NT2/D1 (cell line): ENCODE data around the genes SPDYE12, RCC1L, TRIM73 and SPDYE5.

- RRBS, 2 experiments: 3 to 6% methylated on average over 16 of the region's 32 CpGs
Measured at GRCh38 chr7:74084272-74085360, 1.0 kb downstream of the LIMK1 start.

GRCh38 chr7:74272324-74273073 is 16.7 kb upstream of the CLIP2 start:
- RRBS, 2 experiments: no CpG with 5 or more reads among the region's 10 CpGs

GRCh38 chr7:74371830-74372609 is 81.7 kb upstream of the GTF2IRD1 start:
- RRBS, 2 experiments: no CpG with 5 or more reads among the region's 15 CpGs

GRCh38 chr7:74379851-74381092 is 73.4 kb upstream of the GTF2IRD1 start:
- RRBS, 2 experiments: no CpG with 5 or more reads among the region's 17 CpGs

DNA sequence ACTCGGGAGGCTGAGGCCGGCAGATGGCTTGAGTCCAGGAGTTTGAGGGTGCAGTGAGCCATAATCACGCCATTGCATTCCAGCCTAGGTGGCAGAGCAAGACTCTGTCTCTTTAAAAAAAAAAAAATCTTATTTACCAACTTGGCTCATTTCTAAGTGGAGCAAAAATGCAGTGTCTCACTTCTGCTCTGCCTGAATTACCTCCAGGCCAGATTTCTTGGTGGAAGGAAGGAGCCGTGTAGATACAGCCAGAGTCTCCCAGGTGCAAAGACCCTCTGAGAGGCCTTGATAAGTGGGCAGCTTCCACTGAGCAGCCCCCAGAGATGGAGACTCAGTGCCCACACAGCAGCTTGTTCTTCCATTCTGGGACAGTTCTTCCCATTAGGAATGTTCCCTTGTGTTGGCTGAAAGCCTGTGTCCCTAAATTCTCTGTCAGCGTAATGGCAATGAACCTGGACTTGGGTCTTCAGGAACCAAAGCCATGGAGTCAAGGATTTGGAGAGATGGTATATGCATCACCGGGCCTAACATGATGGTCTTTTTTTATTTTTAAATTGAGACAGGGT is 30.1 kb downstream of the GTF2IRD1 start:
- RRBS, 2 experiments: no CpG with 5 or more reads among the region's 6 CpGs

DNA sequence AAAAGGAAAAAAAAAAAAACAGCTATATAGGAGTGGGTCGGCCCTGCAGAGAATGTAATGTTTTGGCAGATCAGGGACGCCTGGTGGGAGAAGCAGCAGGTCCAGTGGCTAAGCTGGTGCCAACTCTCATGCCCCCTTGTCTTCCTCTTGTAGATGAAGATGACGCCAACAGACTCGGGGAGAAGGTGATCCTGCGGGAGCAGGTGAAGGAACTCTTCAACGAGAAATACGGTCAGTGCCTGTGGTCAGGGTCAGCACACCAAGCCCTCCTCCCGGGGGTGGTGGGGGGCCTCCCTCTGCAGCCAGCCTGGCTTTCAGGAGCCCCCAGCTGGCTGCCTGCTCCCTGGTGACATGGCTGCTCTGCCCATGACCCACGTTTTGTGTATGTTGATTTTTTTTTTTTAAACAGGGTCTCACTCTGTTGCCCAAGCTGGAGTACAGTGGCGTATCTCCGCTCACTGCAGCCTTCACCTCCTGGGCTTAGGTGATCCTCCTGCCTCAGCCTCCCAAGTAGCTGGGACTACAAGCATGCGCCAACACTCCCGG is 67.7 kb upstream of the GTF2I start:
- RRBS, 2 experiments: no CpG with 5 or more reads among the region's 13 CpGs

DNA sequence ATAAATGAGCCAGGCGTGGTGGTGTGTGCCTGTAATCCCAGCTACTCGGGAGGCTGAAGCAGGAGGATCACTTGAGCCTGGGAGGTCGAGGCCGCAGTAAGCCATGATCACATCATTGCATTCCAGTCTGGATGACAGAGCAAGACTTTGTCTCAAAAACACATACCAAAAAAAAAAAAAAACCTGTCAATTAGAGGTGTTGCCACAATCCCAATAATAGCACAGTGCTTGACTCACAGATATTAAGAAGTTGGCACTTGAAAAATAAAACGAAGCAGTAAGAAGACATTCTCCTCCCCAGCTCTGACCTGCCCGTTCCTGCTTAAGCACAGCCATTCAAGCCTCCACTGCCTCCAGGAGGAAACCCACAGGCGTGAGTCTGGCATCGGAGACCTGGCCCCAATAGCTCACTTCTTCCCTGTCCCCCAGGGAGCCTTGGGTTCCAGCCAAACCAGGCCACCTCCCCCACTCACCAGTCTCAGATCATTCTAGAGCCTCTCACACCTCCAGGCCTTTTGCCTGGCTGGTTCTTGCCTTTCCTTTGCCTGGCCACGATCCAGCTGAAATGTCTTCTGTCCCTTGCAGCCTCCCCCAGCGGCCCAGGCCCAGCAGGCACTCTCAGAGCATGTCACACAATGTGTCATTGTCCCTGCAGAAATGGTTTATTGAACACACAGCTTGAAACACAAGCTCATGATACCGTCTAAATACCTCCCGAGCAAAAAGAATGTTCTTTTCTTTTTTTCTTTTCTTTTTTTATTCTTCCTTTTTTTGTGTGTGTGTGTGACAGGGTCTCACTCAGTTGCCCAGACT is 45.2 kb upstream of the GTF2I start:
- RRBS, 2 experiments: no CpG with 5 or more reads among the region's 12 CpGs

DNA sequence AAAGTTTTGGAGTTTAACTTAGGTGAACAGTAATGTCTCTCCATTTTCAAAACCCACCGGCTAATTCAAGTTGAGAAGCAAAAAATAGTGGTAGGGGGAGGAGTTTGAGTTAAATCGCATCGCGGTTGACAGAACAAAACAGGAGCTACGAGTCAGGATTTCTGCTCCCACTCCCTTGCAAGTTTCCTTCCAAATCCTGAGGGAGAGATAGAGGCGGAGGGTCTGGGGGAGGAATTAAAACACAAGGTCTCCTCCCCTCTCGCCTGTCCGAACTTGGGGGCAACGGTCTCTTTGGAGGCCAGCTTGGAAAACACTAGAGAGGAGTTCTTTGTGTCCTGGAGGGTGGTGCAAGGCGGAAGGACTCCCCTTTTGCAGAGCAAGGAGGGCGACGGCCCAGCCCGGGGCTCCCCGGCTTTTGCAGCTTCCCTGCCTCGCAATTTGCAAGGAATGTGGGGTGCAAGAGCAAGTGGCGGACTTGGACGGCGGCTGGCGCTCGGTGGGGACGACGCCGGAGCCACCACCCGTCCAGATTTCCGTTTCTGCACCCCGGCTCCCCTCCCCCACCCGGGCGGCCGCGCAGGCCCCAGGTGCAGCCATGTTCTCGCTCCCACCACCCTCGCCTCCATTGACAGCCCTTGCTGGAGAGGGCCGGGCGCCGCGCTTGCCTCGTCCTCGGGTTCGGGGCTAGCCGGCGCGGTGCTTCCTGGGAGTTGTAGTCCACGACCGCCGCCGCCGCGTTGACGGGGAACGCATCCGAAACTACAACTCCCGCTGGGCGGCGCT is 492 bp upstream of the GTF2I start:
- RRBS, 2 experiments: under 1 to 3% methylated on average over 22 of the region's 54 CpGs

DNA sequence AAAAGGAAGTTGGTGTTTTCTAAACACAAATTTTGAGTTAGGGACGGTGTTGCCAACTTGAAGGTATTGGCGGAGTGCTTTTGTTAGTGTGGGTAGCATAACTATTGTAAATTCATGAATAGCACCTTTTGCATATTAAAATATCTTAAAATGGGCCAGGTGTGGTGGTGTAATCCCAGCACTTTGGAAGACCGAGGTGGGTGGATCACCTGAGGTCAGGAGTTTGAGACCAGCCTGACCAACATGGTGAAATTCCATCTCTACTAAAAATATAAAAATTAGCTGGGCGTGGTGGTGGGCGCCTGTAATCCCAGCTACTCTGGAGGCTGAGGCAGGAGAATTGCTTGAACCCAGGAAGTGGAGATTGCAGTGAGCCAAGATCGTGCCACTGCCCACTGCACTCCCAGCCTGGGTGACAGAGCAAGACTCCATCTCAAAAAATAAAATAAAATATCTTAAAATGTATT is 49.3 kb upstream of the NCF1 start:
- RRBS, 2 experiments: no CpG with 5 or more reads among the region's 6 CpGs

DNA sequence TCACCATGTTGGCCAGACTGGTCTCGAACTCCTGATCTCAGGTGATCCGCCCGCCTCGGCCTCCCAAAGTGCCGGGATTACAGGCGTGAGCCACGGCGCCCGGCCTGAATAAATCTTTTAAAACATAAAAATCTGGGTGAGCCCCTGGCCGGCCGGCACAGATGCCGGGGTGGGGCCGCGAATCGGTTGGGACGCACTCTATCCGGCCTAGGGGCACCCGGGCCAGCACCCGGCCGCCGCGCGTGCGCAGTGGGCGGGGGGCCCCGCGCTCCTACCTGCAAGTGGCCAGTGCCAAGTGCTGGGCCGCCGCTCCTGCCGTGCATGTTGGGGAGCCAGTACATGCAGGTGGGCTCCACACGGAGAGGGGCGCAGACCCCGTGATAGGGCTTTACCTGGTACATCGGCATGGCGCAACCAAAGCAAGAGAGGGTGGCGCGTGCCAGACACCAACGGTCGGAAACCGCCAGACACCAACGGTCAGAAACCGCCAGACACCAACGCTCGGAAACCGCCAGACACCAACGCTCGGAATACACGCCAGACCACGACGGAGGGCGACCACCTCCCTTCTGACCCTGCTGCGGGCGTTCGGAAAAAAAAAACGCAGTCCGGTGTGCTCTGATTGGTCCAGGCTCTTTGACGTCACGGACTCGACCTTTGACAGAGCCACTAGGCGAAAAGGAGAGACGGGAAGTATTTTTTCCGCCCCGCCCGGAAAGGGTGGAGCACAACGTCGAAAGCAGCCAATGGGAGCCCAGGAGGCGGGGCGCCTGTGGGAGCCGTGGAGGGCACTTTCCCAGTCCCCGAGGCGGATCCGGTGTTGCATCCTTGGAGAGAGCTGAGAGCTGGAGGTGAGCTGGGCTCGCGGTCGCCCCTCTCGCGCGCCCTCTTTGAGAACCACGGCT is 24.6 kb downstream of the SPDYE12 start:
- RRBS, 2 experiments: no CpG with 5 or more reads among the region's 79 CpGs

DNA sequence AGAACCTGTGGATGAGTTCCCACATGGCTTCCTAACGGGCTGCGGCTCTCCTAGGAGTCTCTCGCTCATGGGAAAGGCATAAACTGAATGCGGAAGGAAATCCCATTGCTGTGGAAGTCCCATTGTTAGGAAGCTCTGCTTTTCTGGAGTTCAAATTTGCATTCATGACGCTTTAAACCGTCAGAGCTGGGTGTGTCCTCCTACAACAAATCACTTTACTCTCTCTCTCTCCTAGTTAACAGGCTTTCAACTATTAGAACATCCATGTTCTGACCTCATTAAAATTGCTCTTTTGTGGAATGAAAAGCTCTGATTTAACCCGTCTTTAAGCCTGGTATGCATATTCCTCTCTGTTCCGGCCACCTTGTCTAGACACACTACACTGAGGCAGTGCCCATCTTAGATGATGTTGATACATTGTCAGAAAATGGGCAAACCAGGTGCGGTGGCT is at the start of gene SPDYE12:
TSS of gene SPDYE12 (minus strand) at position 127 of the 451 bp plus-strand sequence.
- RRBS, 2 experiments: no CpG with 5 or more reads among the region's 9 CpGs

GRCh38 chr7:75025899-75026644 is 47.5 kb downstream of the RCC1L start:
- RRBS, 2 experiments: no CpG with 5 or more reads among the region's 17 CpGs

DNA sequence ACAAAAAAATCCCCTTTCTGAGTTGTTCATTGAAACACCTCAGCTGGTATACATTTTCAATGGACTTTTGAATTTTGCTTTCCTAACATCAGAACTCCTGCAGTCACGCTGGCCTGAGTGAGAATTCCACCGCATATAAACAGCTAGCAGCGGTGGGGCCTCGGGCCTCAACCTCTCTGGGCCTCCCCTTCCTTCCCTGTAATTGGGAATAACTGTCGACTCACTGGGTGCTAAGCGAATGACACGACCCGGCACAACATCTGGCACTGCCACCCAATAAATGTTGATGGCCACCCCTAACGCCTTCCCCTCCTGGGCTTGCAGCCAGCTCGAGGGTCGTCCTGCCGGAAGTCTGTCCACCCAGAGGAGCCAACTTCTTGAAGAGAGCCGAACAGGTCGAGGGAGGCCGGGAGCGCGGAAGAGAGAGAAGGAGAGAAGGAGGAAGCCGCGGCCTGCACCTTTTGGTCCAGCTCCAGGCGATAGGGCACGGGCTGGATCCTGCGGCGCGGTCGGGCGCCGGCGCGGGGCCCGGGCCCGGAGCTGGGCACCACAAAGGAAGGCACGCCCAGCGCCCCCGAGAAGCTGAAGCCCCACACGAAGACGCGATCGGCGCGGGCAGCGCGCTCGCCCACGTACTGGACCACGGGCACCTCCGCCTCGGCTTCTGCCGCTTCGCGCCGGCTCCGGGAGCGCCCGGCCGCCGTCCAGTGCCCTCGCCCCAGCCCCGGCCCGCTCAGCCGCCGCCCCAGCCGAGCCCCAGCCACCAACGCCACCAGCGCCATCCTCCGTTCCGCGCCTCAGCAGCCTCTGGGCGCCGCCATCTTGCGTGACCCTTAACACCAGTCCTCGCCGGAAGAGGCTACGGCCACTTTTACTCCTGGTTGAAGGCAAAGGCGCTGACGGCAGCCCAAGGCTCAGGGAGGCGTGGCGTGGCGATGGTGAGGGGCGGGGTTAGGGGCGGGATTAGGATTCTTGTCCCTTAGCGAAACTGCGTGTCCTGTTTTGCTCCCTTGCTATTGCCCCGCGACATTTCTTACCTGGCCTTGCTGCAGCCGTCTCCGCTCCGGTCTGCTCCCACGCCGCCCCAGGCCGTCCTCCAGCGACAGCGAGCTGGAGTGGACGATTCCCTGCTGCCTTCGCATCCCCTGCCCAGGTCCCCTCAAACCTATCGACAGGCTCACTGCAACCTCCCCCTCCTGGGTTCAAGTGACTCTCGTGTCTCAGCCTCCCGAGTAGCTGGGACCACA is at the start of gene RCC1L:
TSS of gene RCC1L (minus strand) at position 847 of the 1,247 bp plus-strand sequence.
- RRBS, 2 experiments: under 1 to 2% methylated on average over 13 to 22 of the region's 97 CpGs

- RRBS, 2 experiments: no CpG with 5 or more reads among the region's 31 CpGs
Measured at GRCh38 chr7:75148055-75148671, 55.8 kb downstream of the GTF2IRD2B start.

DNA sequence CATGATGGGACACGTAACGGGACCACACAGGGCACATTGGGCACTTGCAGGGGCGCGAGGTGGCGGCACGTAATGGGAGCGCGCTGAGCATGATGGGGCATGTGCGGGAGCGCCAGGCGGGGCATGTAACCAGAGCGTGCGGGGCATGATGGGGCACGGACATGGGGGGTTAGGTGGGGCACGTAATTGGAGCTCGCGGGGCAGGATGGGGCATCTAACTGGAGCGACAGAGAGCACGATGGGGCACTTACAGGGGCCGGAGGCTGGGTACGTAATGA is at the start of gene TRIM73:
TSS of gene TRIM73 (plus strand) at position 86 of the 278 bp plus-strand sequence.
- RRBS, 2 experiments: no CpG with 5 or more reads among the region's 21 CpGs

GRCh38 chr7:75419897-75420585 is 24.6 kb downstream of the TRIM73 start:
- RRBS, 2 experiments: no CpG with 5 or more reads among the region's 18 CpGs

GRCh38 chr7:75440486-75440884 is 45.1 kb downstream of the TRIM73 start:
- RRBS, 2 experiments: no CpG with 5 or more reads among the region's 7 CpGs

- RRBS, 2 experiments: no CpG with 5 or more reads among the region's 10 CpGs
Measured at GRCh38 chr7:75492013-75492503, at the start of gene SPDYE5. SPDYE5 (plus strand) TSS chr7:75492320.

GRCh38 chr7:75711364-75712074 is 27.2 kb downstream of the HIP1 start:
- RRBS, 2 experiments: no CpG with 5 or more reads among the region's 5 CpGs

DNA sequence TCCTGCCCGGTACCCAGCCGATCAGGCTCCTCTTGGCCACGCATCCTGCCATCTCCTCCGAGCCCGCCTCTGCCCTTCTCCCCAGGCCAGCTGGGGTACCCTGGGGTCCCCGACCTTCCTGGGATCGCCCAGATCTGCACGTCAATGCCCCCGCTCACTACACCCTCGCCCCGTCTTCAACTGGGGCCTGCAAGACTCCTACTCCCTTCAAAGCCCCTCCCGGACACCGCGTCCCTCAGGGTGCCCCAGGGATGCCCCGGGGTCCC is 283 bp downstream of the HIP1 start:
- RRBS, 2 experiments: 0% methylated on average over 4 of the region's 15 CpGs